ENCODE data around the genes NPPC, KCNJ13 and INPP5D.

- RRBS = no CpG with 5 or more reads among the region's 11 CpGs
Measured at GRCh38 chr2:230873627-230874308, 9.0 kb downstream of the ITM2C start.

GRCh38 chr2:231036007-231036553 is 1.2 kb upstream of the C2orf72 start:
- RRBS = no CpG with 5 or more reads among the region's 5 CpGs

DNA sequence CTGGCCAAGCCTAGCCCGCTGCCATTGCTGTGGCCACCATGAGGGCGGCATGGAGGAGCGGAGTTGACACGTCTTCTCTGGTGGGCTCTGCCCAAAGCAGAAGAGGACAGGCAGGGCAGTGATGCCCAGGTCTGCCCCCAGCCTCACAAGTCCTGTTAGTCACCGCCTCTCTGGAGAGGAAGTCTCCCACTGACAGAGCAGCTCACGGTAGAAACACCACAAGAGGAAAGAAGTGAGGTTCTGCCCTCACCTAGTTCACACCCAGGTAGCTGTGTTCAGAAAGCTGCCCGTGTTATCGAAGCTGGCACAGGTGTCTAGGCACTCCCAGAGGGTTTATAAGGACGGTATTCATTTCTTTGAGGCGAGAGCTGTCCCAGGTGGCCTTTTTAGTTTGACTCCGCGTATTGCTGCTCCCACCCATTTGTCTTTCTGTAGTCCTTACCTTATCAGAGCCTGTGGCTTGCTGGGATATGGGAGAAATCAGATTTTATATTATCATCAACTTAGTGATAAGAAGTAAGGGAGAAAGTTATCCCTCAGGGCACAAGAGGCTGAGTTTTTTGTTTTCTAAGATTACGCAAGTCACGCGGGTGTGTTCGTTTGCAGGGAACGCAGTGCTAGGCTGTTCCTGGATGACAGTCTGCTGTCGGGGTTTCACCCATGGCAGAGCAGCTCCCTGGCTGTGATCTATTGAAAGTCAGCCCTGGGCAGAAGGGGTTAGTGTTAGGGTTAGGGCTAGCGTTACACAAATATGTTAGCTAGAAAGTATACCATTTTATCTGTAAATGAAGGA is 46.5 kb downstream of the ARMC9 start:
- RRBS = no CpG with 5 or more reads among the region's 19 CpGs

GRCh38 chr2:231379516-231380110 is 15.9 kb upstream of the B3GNT7 start:
- RRBS = no CpG with 5 or more reads among the region's 15 CpGs

DNA sequence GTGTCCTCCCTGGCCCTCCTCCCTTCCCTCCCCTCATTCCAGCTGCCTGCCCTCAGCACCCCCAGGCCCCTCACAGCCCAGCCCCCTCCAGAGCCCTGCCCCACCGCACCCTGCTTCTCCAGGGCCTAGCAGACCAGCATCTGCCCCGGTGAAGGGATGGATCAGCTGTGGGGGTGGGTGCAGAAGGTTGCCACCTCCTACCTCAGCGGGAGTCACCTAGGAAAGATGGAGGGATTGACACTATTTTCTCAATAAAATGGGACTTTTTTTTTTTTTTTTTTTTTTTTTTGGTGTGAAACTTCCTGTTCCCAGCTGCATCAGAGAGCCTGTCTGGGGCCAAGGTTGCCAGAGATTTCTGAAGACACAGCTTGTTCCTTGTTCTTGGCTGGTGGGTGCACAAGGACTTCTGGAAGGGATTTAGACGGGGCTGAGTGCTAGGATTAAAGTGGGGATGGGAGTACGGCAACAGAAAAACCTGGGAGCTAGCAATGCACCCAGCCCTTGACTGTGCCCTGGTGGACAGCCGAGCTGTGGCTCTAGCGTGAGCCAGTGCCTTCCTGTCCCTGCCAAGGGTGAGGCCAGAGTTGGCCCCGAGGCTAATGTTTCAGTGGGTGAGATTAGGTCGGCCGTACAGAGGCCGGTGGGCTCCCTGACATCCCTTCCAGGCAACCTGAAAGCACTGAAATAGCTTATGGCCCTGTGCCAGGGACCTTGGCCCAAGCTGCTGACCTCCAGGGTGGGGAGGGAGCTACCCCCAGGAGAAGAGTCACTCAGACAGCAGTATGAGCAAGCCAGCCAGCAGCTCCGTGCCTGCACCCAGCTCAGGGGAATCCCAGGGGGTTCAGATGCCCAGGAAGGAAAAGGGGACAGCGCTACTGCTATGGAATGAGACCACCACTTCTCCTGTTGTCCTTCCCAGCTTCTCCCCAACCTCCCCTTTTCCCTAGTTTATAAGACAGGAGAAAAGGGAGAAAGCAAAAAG is 4.6 kb downstream of the B3GNT7 start:
- RRBS = no CpG with 5 or more reads among the region's 13 CpGs

- RRBS = 4% methylated on average over 3 of the region's 14 CpGs
Measured at GRCh38 chr2:231597102-231597598, 4.5 kb downstream of the TEX44 start.

- RRBS = no CpG with 5 or more reads among the region's 11 CpGs
Measured at GRCh38 chr2:231605169-231605357, 12.4 kb downstream of the TEX44 start.

- RRBS = no CpG with 5 or more reads among the region's 18 CpGs
Measured at GRCh38 chr2:231615100-231615349, 22.4 kb downstream of the TEX44 start.

DNA sequence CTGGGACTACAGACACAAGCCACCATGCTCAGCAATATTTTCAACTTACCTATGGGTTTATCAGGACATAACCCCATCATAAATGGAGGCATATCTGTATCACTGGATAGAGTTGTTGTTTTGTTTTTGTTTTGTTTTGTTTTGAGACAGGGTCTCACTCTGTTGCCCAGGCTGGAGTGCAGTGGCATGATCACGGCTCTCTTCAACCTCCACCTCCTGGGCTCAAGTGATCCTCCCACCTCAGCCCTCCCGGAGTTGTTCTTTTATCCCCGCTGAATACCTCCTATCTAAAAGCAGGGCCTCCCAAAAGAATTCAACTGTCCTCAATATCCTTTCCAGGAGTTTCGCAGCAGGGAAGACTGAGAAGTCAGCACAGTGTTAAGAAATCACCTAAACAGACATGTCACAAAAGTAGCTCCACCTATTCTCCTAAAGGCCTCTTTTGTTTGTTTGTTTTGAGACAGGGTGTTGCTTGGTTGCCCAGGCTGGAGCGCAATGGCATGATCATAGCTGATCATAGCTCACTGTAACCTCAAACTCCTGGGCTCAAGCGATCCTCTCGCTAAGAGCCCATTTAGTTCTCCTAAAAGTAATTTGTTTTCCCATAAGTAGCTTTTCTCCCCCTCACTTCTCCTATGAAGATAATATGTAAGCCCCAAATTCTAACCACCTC is 53.7 kb downstream of the TEX44 start:
- RRBS = no CpG with 5 or more reads among the region's 7 CpGs

DNA sequence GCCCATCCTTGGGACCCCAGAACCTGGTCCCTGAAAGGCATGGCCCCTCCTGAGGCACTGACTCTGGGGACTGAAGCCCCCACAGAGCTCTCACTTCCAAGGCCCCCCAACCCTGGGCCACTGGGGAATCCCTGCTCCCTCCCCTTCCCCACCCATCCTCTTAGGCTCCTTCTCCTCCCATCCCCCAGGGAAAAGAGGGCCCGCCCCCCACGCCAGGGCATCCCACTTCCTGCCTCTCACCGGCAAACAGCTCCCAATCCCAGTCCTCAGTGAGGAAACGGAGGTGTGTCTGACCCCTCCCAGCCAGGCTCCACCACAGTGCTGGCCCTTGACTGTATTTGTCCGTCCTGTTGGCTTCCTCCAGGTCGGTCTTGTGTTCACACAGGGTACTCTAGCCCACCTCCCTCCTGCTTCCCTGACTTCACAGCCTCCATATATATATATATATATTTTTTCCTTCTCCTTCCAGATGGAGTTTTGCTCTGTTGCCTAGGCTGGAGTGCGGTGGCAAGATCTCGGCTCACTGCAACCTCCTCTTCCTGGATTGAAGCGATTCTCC is 34.9 kb upstream of the PTMA start:
- RRBS = no CpG with 5 or more reads among the region's 9 CpGs

GRCh38 chr2:231706171-231707092 is 1.9 kb upstream of the PTMA start:
- RRBS = 1% methylated on average over 9 of the region's 67 CpGs

DNA sequence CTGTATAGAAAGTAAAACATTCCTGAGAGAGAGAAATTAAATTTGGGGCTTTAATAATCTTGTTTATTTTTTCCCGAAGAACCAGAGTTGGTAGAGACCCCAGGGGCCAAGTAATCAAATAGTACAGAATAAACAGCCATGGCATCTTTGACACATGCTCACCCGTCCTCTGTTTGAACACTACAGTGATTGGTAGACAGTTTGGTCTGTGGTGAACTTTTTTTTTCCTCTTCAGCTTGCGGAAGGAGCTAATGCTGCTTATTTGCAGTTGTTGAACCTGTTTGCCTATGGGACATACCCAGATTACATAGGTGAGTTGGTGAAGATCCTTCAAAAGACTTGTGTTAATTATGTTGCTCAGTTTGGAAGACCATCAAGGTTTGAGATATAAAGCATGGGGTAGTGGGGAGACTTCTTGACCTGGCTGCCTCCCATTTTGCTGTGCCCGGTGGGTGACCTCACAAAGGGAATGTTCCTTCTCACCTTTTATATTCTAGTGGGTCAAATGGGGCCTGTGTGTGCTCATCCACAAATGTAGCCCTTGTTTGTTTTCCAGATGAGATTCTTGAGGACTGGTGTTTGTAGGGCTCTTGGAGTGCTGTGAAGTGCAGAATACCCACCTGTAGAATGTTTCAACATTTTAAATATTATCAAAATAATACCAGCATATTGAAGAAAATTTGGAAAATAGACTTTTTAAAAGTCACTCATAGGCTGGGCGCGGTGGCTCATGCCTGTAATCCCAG is 5.4 kb downstream of the COPS7B start:
- RRBS = no CpG with 5 or more reads among the region's 6 CpGs

- RRBS = 3% methylated on average over 40 of the region's 94 CpGs
Measured at GRCh38 chr2:231925765-231926692, at the start of gene NPPC. Gene NPPC, minus strand, starts transcription at chr2:231926396.

DNA sequence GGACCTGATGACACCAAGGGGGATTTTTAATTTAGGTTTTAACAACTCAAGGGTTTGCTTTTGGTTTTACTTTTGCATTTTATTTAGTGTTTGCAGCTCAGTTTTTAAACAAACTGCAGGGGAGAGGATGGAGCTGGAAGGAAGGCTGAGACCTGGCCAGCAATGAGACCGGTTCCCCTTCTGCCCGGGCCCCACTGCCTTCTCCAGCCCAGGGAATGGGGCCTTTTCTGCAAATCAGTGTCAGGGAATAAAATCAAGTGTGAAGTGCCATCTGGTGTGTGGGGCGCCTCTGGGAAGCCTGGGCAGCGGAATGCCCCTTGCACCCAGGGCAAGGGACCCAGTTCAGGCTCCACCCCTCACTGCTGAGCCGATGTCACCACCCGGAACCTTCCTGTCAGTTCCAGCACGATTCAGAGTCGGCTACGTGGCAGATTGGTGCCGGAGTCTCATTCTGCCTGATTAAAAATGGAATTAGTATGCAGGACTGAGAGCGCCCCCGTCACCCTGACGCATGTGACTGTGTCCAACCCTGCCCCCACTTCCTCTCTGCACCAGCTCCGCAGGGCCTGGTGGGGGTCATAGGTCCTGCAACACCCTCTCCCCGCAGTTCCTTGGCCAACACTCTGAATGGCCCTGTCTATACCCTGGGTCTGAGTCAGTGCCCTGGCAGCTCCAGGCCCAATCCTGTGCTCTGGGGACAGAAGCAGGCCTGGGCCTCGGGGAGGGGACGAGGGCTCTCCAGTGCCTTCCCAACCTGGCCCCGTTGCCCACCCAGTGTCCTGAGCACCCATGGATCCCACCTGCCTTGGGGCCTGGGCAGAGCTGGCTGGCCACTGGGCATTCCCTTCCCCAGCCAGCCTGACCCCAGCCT is 8.2 kb upstream of the ALPI start:
- RRBS = 81% methylated on average over 5 of the region's 18 CpGs

GRCh38 chr2:232549999-232550240 is 437 bp downstream of the TIGD1 start:
- RRBS = no CpG with 5 or more reads among the region's 3 CpGs

DNA sequence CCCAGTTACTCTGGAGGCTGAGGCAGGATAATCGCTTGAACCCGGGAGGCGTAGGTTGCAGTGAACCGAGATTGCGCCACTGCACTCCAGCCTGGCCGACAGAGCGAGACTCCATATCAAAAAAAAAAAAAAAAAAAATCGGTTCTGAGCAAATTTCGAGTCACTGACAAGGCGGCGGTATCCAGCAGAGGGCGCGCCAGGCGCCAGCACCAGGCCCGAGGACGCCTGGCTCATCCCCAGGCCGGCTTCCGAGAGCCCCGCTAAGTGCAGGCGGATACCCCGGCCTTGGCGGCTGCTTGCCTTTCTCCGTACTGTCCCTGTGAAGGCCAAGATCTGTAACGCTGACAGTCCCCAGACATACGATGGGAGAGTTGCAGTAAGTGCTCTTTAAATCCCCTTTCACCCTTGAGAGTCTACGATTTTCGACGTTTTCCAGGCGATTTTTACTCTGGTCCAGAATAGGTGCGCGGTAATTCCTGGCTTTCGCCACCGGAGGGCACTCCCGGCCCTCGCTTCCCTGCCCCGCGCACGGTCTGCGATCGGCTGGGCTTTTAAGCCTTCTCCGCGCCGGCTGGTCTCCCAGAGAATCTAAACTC is 27.5 kb upstream of the EFHD1 start:
- RRBS = 3% methylated on average over 10 of the region's 43 CpGs

GRCh38 chr2:232776220-232777003 is at the start of gene KCNJ13:
Gene KCNJ13, minus strand, starts transcription at chr2:232776565.
- RRBS = no CpG with 5 or more reads among the region's 2 CpGs

GRCh38 chr2:232806441-232806838 is 30.1 kb upstream of the KCNJ13 start:
- RRBS = no CpG with 5 or more reads among the region's 4 CpGs

DNA sequence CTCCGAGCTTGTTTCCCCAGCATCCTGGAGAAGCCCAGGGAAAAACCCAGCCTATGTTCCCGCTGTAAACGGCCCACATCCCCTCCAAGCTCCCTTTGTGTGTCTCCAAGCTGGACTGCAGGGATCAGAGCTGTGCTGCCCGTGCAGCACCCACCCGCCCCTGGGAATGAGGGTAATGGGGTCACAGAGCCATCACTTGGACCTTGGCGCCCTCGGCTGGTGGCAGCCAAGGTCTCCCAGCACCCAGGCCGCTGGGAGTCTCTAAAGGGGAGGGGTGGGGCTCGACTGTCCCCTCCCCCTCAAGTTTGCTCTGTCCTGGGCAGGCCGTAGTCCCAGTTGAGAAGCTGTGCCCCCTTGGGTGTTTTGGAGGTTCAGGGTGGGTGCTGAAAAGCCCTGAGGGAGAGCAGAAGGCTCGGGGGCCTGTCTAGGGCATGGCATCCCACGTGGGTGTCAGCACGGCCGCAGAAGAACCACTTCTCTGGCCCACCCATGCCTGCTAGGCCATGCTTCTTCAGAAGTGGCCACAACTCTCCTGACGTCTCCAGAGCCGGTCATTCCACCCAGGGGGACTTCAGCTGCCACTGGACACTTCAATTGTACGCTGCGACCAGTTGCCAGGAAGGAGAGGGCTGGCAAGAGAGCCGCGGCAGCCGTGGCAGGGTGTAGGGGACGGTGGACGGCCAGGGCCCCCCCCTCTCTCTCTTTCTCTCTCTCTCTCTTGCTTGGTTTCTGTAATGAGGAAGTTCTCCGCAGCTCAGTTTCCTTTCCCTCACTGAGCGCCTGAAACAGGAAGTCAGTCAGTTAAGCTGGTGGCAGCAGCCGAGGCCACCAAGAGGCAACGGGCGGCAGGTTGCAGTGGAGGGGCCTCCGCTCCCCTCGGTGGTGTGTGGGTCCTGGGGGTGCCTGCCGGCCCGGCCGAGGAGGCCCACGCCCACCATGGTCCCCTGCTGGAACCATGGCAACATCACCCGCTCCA is at the start of gene INPP5D:
INPP5D (plus strand) TSS at position 800 of the 976 bp plus-strand sequence.
- RRBS = no CpG with 5 or more reads among the region's 35 CpGs

Measured in GM12891 (cell line).